Thoracic aorta endothelial cell (primary cell): ENCODE data around the genes ZCCHC12, KIAA1210 and PGRMC1.

GRCh38 chrX:115573352-115573634, 12.3 kb downstream of the PLS3 start:
- CAGE, long polyA plus RNA: no peak

DNA sequence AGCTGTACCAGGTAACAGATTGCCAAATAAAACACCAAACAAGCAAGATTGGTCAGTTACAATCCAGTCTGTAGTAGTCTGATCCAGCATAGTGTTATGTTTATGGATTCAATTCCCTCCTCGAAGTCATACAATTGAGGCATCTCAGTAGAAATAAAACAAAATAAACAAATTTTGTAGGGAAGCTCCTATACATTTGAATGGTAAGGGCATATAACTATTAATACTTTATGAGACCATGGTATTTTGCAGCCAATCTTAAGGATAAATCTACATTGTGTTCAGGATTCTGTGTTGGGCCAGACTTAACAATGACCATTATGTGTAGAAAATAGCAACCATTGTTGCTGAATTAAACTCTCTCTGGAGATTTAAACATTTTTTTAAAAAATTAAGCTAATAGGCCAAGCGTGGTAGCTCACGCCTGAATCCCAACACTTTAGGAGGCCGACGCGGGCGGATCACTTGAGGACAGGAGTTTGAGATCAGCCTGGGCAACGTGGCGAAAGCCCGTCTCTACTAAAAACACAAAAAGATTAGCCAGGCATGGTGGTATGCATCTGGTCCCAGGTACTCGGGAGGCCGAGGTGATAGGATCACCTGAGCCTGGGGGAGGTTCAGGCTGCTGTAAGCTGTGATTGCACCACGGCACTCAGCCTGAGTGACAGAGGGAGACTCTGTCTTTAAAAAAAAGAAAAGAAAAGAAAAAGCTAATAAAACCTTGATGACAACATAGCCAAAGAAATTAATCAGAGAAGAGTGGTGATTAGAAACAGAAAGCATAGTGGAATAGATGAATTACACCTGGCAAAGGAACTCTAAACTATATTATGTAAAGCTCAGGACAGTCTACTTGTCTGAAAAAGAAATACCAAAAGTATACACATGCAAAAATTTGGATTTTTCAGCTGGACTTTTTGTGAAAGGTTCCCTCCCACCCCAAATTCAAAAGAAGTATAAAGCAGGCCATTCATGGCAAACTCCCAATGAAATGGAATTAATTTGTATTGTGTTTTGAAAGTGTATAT, 21.7 kb downstream of the PLS3 start:
- CAGE, long polyA plus RNA: no peak

DNA sequence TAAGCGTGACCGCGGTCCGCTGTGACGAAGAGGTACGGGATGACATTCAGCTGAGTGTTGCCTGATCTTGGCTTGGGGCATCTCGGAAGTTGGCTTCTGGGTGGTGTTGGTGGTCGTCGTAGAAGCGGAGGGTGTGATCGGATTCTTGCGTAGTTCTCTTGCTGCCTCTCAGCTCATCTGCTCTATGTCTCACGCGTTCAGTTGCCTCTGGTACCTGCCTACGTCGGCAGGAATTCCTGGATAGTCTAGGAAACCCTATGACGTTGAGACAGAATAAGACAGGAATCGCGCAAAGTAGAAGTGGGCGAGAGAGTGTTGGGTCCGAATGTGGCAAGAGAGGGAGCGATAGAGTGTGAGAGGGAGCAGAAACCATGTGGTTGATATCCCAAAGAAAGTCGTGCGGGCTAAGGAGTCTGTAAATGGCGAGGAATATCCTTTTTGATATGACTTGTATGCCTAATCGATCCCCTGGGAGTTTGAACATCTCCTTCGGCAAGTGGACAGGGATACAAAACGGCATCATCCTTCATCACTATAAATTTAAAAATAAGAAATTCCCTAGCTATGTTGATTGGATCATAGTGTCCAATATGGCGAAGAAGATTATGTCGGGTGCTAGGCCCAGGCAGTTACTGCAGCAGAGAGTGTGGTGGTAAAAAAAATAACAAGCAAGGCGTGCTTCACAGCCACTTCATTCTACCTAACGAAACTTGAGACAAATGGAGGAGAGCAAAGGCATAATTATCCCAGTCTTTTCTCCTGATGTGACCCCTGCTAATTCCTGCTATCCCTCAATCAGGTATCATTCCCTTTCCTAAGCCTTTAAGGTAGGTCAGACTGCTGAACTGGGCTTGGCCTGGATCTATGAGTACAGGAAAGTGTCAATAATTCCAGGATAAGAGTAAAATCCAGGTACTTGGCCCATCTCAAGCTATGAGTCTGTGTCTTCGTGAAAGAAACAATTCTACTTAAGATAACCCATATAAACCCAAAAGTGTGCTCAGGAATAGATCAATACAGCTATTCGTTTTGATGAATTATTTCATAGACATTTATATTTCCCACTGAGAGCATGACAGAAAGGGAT, 280.6 kb upstream of the AGTR2 start:
- CAGE, long polyA plus RNA: no peak

DNA sequence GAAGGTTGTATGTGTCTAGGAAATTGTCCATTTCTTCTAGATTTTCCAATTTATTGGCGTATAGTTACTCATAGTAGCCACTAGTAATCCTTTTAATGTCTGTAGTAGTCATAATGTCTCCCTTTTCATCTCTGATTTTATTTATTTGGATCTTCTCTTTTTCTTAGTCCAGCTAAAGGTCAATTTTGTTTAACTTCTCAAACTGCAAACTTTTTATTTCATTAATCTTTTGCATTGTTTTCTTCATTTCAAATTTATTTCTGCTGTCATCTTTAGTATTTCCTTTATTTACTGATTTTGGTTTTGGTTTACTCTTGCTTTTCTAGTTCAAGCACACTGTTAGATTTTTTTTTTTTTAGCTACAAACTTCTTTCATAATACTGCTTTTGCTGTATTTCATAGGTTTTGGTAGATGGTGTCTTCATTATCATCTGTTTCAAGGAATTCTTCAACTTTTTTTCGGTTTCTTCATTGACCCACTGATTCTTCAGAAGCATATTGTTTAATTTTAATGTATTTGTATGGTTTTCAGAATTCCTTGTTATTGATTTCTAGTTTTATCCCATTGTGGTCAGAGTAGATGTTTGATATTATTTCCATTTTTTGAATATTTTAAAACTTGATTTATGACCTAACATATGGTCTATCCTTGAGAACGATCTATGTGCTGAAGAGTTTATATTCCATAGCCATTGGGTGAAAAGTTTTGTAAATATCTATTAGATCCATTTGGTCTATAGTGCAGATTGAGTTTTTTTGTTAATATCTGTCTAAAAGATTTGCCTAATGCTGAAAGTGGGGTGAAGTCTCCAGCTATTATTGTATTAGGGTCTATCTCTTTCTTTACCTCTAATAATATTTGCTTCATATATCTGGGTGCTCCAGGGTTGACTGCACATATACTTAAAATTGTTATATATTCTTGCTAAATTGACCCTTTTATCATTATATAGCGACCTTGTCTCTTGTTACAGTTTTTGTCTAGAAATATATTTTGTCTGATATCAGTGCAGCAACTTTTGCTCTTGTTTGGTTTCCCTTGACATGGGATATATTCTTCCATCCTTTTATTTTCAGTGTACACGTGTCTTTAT, 238.3 kb upstream of the AGTR2 start:
- CAGE, long polyA plus RNA: no peak

- CAGE, long polyA plus RNA: no peak
Measured at GRCh38 chrX:116272198-116272903, 101.8 kb downstream of the AGTR2 start.

DNA sequence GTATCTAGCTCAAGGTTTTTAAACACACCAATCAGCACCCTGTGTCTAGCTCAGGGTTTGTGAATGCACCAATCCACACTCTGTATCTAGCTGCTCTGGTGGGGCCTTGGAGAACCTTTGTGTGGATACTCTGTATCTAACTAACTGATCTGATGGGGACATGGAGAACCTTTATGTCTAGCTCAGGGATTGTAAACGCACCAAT, 721.3 kb downstream of the KLHL13 start:
- CAGE, long polyA plus RNA: no peak

DNA sequence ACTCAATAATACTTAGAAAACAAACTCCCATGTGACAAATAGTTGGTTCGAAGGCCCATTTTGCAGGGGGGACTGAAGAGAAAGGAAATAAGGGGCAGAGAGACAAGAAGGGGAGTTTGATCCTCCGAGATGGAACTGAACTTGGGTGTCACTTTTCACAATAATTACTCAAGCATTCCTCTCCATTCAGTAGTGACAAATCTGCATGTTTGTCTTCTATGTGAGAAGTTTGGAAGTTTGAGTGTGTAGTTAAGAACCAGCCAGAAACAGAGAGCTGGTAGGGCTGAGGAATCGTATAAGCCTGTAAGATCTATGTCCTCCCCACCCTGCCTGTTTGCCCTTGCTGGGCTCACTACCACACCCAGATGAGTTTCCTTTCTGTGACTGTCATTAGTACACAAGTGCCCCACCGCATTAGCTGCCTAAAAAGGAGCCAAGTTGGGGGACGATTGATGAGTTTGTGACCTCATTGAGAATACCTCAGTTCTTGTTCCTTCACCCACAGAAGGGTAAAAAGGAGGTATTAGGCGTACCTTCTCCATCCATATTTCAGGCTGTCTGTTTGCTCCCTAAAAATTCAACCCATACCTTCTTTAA, 28.2 kb downstream of the DOCK11 start:
- CAGE, long polyA plus RNA: no peak

- CAGE, long polyA plus RNA: no peak
Measured at GRCh38 chrX:118530439-118530882, 34.8 kb downstream of the DOCK11 start.

- CAGE, long polyA plus RNA: no peak
Measured at GRCh38 chrX:118726438-118726642, 1.1 kb upstream of the IL13RA1 start.

DNA sequence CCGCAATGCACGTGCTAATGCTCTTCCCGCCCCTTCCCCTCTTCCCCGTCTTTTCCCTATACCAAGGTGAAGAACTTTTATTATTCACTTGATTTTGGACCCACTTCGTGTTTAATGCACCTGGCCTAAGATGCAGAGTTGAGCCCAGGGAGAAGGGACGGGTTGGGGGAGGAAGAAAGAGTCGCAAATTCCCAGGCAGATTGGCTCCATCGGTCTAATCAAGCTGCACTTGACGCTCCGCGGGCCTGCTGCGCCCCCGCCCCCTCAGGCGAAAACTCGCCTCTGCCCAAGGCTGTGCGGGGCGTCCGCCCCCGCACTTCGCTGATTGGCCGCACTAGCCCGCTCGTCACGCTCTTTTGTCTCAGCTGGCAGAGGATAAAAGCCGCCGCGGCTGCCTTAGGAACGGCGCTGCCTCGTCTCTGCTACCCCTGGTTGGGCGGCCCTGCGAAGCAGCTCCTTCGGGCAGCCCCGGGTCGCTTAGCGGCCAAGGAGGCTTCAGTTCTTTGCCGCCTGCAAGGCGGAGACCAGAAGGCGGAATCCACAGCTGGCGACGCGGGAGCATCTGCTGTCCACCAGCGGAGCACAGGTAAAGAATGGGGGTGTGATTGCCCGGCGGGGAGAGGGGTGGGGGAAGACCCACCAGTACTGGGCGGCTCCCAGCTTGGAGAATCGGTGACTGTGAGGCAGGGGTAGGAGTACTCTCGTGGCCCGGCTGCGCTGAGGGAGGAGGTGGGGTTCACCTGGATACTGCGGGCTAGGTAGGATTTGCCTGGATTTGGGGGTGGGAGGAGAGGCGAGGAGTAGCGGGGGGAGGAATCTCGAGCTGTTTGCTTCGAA, at the start of gene ZCCHC12:
Gene ZCCHC12 (plus strand): TSS at position 405 of the 837 bp plus-strand sequence.
- CAGE, long polyA plus RNA: no peak

DNA sequence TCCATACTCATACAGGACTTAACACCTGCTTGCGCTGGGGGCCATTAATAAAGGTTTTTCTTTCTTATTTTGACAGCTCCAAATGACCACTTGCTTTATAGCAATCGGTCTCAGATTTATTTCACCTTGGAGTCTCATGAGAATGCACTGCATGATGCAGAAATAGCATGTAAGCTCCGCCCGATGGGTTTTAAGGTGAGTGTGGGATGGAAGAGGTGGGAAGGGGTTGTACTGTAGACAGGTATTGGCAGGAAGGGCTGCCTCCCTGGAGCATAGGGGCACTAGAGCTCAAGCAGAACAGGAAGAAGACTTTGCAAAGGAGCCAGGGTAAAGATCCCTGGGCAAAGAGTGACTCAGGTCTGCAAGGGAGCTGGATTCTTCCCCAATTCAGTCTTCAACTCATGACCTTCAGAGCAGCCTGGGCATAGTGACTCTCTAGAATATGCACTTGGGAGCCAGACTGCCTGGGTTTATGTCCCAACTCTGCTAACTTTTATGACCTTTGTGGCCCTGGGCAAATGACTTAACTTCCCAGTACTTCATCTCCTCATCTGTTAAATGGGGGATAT, 3.9 kb downstream of the LONRF3 start:
- CAGE, long polyA plus RNA: no peak

DNA sequence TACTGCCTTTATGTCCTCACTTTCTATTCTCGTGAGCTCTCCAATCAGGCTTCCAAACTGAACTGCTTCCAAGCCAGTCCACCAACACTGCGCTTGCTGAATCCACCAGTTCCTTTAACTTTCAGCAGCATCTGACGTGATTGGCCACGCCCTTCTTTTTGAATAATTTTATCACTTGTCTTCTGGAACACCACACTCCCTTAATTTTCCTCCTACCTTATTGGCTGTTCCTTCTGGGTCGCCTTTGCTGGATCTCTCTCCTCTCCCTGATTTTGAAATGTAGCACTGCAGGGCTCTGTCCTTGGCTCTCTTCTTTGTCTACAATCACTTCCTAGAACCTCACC, at the start of gene KIAA1210:
Gene KIAA1210 (minus strand): TSS at position 89 of the 344 bp plus-strand sequence.
- CAGE, long polyA plus RNA: no peak

GRCh38 chrX:119235835-119237052, at the start of gene PGRMC1:
Gene PGRMC1, plus strand, starts transcription at chrX:119236285.
- CAGE, long polyA plus RNA: no peak

- CAGE, long polyA plus RNA: no peak
Measured at GRCh38 chrX:119433463-119434506, 34.5 kb upstream of the SLC25A5 start.

DNA sequence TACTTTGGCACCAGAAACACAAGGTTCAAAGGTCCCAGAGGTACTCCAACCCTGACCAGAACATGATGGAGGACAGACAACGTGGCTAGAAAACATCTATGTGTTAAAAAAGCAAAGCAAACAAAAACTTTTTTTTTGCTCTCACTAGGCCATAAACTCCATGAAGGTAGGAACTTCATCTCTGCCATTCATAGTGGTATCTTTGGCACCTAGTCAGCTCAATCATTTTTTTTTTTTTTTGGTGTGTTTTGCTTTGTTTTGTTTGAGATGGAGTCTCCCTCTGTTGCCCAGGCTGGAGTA, 37.8 kb downstream of the SLC25A5 start:
- CAGE, long polyA plus RNA: no peak

DNA sequence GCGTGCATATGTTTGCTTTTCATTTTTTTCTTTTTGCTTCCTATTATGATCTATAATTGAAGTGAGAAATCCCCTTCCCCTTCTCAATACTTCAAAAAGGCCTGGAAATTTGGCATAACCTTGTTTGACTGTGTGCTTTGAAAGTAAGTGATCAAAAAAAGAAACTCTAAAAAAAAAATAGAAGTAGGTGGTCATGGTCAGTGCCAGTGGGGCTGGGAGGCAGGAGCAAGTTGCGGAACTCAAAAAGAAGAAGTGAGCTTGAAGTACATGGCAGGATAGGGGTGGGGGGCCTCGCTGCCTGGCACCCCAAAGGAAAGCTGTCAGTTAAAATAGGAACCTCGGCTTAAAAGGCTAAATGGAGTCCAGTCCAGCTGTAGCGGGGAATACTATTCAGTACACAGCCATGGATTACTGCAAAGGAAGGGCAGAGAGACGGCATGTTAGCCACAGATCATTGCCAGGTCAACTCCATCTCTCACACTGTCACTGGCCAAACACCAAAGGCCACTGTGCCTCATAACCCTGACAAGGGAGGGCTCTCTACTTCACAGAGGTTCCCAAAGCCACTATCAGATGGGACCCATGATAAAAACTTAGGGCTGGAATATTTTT, 44.1 kb downstream of the UBE2A start:
- CAGE, long polyA plus RNA: no peak

- CAGE, long polyA plus RNA: no peak
Measured at GRCh38 chrX:119647898-119648615, 44.9 kb downstream of the SEPTIN6 start.

- CAGE, long polyA plus RNA: no peak
Measured at GRCh38 chrX:119676608-119677056, 16.3 kb downstream of the SEPTIN6 start.

GRCh38 chrX:119681950-119682979, 10.7 kb downstream of the SEPTIN6 start:
- CAGE, long polyA plus RNA: no peak

- CAGE, long polyA plus RNA: no peak
Measured at GRCh38 chrX:119780978-119781710, 10.3 kb downstream of the RPL39 start.